ENCODE measurements around a stretch of chr3.

GRCh38 chr3:58560820-58561316 lies 16.3 kb downstream of the FAM107A start:
- RRBS: no CpG with 5 or more reads among the region's 12 CpGs

DNA sequence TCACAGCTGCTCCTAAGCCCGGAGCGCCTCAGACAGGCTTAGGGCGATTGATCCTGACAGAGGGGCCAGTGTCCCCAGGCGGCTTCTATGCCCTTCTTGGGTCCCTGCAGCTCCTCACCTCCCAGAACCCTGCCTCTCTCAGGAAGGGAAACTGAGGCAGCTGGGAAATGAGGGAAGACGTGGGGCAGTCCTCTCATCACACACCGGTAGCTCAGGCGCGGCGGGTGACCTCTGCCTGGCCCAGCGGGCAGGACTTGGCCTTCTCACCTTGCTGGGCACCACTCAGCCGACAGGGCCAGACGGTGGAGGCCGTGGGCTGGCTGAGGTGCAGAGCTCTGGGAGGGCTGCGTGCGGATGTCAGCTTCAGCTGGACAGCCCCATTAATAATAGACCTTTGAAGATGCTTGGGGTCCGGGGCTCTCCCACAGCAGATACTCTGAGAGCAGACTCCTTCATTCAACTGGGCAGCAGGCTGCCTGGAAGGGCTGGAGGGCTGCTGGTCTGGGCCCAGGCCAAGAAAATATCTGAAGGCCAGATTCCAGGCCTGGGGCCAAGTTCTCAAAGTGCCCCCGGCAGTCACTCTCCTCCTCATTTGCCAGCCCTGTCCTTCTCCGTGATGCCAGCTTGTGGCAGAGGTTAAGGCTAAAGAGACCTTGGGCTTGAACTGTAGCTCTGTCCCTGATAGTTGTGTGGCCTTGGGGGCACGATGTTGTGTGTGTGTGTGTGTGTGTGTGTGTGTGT lies 39.3 kb downstream of the FAM3D start:
- RRBS: 4% methylated on average over 1 of the region's 19 CpGs

GRCh38 chr3:58671226-58671689 lies 4.7 kb upstream of the FAM3D start:
- RRBS: no CpG with 5 or more reads among the region's 5 CpGs

DNA sequence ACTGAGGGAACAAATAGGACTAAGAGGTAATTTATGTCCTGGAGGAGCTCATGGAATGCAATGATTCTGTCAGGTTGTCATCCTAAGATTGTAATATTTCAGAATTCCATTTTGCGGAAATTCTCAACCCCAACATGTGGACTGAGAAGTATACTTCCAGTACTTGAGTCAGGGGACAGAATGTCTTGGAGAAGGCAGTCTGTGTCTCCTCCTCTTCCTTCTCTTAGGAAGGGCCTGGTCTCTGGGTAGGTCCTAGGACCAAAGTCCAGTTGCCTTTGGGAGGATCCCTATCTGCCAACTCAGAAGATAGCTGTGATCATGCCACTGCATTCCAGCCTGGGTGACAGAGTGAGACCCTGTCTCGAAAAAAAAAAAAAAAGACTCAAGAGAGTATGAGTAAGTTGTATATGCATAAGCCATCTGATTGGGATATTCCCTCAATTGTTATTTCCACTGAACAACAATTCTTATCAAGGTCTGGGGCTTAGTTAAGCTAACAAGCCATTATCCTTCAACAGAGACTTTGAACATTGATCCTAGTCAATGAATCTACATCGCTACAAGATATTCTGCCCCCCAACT lies 23.9 kb upstream of the FAM3D start:
- RRBS: no CpG with 5 or more reads among the region's 3 CpGs

GRCh38 chr3:58899764-58900028 lies 150.1 kb downstream of the CFAP20DC start:
- RRBS: no CpG with 5 or more reads among the region's 1 CpG

GRCh38 chr3:59426035-59426469 lies 376.2 kb upstream of the CFAP20DC start:
- RRBS: no CpG with 5 or more reads among the region's 5 CpGs

- RRBS: no CpG with 5 or more reads among the region's 2 CpGs
Measured at GRCh38 chr3:59895890-59896290, 846.1 kb upstream of the CFAP20DC start.

DNA sequence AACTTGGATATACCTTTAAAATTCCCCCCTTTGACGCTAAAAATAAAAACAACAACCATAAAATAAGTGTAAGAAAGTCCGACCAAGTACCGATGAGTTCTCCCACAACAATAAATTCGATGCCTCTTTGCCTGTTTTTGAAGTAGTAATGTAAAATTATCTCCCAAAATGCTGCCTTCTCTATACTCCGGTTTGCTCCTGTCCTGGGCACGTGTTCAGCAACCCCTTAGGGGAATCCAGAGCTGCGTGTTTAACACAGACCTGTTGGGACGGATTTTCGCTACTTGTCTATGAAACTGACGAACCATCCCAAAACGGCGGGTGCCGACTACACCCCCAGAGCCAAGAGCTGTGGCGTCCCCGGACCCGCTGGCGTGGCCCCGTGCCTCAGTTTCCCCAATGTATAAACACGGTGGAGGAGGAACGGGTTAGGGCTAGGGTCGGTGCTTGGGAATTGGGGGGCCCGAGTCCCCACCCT lies 550 bp downstream of the FHIT start:
- RRBS: no CpG with 5 or more reads among the region's 22 CpGs

DNA sequence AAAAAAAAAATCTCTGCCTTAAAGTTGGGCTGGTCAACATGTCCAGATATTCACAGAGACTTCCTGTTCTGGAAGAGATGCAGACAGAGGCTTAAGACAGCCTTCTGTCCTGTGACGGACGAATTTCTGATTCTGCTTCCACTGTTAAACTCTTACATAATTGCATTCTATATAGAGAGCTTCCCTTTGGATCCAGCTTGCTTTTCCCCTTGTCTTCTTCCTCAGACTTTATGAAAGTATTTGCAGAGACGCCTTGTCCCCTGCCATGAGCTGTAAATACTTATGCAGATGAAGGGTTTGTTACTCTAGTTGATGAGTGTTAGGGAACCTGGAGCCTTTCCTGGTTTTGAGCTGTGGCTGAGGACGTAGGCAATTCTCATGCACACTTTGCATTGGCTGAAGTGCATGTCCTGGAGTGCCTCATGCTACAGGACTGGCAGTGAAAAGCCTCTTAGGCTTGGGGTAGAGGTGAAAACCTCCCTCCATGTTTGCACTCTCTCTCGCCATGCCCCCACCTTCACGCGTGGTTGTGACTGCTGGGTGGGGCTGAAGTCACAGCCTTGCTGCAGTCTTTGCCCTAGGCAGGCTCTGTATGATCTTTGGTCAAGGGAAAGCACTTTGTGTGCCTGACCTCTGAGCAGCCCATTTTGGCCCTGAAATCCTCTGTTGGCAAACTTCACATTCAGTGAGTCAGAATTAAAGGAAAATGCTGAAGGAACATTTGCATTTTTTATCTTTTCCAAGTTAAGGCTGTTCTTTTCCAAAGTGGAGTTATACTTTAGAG lies 286.6 kb downstream of the PTPRG start:
- RRBS: no CpG with 5 or more reads among the region's 7 CpGs

DNA sequence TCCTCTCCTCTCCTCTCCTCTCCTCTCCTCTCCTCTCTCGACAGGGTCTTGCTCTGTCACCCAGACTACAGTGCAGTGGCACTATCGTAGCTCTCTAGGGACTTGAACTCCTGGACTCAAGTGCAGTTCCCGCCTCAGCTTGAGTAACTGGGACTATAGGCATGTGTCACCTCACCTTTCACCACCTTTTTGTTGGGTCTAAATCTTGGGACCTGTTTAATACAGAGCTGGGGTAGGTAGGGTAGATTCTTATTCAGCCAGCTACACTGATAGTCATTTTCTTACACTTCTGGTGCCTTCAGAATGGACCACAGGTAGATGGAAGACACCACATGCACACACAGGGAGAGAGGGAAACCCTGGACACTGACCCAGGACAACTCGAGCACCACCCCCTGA lies 324.3 kb downstream of the PTPRG start:
- RRBS: no CpG with 5 or more reads among the region's 4 CpGs

DNA sequence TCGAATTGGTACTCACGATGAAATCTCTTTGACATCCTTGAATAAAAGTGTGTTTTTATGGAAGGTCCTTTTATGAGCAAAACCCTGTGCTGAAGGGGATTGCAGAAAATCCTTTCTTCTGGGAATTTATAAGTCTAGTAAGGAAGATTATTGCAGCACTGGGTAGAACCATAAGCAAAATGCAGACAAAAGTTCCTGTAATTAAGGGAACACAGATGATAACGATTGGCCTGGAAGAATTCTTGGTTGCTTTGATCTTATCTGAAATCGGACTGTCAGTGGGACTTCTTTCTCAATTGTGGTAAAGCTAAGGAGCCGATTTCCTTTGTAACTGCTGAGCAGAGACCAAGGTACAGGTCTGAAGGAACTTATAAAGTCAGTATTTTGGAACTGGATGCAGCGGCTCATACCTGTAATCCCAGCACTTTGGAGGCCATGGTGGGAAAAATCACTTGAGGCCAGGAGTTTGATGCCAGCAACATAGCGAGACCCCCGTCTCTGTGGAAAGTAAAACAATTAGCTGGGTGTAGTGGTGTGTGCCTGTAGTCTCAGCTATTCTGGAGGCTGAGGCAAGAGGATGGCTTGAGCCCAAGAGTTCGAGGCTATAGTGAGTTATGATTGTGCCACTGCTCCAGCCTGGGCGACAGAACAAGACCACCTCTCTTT lies 346.2 kb downstream of the PTPRG start:
- RRBS: no CpG with 5 or more reads among the region's 10 CpGs

- RRBS: under 1% methylated on average over 41 of the region's 86 CpGs
Measured at GRCh38 chr3:63864056-63865049, 686 bp downstream of the ATXN7 start.

- RRBS: no CpG with 5 or more reads among the region's 1 CpG
Measured at GRCh38 chr3:63966942-63967386, 56.3 kb downstream of the PSMD6 start.

DNA sequence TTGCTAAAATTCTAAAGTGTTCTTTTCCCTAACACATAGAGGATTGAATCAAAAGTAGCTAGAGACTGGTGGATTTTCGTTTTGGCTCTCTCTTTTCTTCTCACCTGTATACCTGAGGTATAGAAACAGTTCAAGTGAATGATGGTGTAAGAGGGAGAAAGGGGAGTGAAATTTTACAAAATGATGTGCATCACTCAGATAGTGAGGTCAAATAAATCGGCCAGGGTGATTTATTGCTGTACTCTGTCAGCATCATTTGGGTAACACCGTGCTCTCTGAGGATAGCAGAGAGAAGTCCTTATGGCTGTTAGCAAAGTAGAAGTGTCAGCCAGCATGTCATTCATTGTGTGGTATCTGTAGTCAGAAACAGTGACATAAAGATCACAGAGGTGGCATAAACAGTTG lies 53.5 kb downstream of the PSMD6 start:
- RRBS: no CpG with 5 or more reads among the region's 3 CpGs

- RRBS: no CpG with 5 or more reads among the region's 4 CpGs
Measured at GRCh38 chr3:63977304-63977942, 45.9 kb downstream of the PSMD6 start.

- RRBS: no CpG with 5 or more reads among the region's 12 CpGs
Measured at GRCh38 chr3:63995860-63996522, 27.3 kb downstream of the PSMD6 start.

DNA sequence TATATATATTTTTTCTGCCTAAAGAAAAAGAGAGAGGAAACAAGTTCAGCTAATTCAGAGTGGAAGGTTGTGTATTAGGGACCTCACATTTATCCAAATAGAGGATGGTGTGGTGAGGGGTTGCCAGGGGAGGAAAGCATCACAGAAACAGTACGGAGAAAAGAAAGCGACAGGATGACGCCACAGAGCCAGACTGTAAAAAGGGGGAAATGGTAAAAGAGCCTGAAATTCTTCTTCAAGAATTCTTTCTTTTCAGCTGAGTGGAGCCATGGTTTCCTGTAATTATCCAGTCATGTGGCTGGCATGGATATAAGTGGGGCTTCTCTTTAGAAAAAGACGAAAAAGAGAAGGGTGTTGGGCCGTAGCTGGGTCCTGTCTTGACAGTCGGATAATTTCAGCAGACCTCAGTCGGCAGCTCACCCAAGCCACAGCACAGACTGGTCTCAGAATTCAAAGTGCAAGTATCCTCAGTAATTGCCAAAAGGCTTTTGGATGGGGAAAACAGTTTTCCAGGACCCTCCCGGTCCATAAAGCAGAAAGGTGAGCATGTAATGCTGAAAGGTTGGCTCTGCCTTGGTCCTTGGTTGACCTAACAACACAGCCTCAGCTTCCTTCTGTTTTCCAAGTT lies 24.6 kb upstream of the PSMD6 start:
- RRBS: no CpG with 5 or more reads among the region's 8 CpGs

DNA sequence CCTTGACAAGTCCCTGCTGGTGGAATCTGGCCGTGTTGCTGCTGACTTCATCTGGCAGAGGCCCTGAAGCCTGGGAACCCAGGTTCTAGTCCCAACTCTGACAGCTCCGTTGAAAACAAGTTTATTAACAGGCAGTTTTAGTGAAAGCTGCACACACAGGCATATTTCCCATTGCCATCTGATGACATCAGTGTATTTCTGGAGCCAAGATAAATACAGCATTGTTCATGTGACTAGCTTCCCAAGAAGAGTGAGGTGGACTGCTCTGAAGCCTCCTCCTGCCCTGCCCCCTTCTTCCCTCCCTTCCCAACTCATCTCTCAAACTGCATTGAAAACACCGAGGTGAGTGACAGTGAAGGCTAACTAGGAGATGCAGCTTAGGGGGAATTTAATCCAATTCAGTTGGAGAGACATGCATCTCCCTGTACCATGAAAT lies 38.1 kb downstream of the PRICKLE2 start:
- RRBS: no CpG with 5 or more reads among the region's 3 CpGs

DNA sequence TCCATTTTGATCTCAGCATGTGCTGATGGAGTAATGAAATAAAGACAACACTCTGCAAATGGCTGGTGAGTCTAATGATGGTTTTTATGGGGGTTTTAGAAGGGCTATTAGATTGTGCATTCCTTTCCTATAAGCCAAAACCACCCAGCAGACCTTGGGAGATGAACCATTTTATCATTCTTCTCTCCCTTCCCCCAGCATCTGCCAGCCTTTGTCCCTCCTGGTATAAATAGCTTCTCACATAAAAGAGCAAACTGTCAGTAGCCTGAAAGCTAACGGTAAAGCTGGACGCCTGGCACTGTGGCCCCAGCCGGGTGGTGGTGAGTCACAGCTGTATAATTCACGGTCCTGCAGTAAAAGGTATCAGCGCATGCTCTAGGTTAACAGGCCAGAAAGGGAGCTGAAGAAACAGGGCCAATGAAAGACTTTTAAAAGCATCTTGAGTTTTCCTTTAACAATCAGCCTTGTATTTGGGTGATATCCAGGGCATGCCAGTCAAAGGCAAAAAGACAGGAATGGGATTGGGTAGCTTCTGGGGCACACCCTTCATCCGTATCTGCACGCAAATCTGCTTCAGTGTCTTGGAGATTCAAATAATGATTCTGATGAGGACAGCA lies 37.6 kb downstream of the PRICKLE2 start:
- RRBS: no CpG with 5 or more reads among the region's 7 CpGs